Cerebellum (tissue), 5 donors: Measurements from ENCODE around the genes PRR23C and CLSTN2.

DNA sequence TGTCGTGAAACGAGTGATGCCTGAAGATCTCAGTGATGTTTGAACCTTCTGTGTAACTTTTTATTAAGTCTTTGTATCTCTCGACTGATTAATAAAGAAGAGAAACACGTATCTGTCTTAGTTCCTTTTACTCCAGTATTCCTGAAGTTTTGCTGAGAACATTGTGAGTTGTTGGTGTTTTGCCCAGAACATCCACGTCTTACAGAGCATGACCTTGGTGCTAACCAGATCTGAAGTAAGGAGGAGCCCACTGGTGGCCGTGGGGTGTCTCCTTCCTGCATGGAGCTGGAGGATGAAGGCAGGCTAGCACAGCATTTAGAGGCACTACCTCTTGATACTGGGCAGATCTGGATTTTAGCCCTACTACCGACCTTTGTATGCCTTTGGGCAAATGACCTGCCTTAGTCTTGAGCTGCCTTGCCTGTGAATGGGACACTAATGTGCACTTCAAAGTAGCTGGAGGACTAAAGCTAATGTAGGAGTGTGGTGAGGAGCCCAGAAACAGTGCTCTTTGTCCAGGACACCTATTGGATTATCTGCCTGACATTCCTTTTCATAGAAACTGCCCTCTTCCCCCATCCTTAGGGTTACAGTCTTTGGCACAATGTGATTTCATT lies 28.9 kb upstream of the ESYT3 start:
- PRO-cap, 3 experiments, result no peak in any of the 3 experiments
- RAMPAGE, long total RNA, result no peak

GRCh38 chr3:139044748-139044952 lies at the start of gene PRR23C:
Gene PRR23C (minus strand): TSS chr3:139044892.
- PRO-cap, 3 experiments, result no peak in any of the 3 experiments
- RAMPAGE, long total RNA, result no peak

DNA sequence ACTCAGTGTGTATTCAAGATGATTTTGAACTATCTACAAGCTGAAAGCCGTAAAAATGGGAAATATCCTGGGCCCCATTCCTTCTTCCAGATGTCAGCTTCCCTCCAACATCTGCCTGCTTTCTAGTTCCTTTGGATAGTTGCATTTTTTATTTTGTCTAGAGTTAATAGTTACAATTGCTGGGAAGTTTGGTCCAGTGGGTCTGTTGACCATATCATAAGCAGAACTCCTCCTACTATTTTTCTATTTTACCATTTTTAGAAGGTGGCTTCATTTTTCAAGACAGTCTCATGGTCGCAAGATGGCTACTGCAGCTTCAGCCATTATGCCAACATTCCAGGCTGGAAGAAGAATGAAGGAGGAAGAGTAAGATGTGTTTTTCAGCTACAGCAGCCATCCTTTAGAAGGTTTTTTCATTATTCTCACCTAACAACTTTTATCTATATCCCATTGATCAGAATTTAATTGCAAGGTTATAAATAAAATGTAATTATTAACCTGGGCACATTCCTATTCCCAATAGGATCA lies 127.4 kb upstream of the MRPS22 start:
- PRO-cap, 3 experiments, result no peak in any of the 3 experiments
- RAMPAGE, long total RNA, result no peak

DNA sequence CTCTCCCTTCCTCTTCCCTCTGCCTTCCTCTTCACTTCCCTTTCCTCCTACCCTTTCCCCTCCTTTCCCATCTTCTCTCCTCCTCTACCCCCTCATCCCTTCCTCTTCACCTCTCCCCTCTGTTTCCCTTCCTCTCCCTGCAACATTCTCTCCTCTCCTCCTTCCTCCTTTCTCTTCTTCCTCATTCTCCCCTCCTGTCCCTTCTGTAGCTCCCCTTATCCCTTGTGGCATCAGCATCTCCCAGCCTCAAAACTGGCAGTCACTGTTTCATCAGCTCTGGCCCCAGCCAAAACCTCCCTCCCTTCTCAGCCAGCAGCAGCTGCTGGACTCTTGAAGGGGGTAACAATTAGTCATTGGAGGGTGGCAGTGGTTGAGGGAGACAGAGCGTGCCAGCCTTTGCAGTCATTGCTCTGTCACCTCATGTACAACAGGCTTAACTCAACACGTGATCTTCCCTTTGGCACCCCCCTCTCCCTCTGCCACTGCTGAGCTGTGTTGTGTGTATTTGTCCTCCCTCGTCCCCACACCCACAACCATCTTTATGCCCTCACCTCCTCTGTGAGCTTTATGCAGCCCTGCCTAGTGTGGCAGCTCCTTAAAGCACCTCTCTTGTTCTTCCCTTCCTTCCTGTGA lies 28.3 kb downstream of the RBP2 start:
- PRO-cap, 3 experiments, result no peak in any of the 3 experiments
- RAMPAGE, long total RNA, result no peak

DNA sequence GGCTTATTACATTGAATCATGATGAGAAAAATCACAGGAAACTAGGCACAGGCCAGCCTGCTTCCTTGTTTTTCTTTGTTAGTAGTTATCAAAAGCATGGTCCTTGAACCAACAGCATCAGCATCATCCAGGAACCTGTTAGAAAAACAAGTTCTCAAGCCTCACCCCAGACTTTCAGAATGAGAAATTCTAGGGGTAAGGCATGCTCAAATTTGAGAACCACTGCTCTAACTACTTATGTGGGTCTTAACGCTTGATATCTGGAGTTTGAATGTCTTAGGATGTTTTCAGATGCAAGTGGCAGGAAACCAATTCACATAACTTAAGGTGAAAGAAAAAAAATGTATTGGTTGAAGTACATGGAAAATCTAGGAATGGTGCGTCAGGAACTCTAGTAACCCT lies 8.1 kb downstream of the RBP1 start:
- PRO-cap, 3 experiments, result no peak in any of the 3 experiments
- RAMPAGE, long total RNA, result no peak

DNA sequence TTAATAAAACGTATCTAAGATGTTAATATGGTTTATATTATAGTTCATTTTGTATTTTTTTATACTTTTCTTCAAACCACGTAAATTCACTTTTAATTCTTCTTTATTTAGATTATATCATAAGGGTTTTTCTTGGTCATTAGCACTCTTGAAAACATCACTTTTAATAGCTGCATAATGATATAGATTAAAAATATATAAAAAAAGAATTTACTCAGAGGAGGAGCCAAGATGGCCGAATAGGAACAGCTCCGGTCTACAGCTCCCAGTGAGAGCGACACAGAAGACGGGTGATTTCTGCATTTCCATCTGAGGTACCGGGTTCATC lies 51.2 kb upstream of the RBP1 start:
- PRO-cap, 3 experiments, result no peak in any of the 3 experiments
- RAMPAGE, long total RNA, result no peak

- PRO-cap, 3 experiments, result peak in 1 of 3 experiments; most common plus-strand start chr3:139935185 (in 1)
- RAMPAGE, long total RNA, result no peak
Observed at GRCh38 chr3:139934812-139935851, at the start of gene CLSTN2. Gene CLSTN2 (plus strand): TSS chr3:139935185.

GRCh38 chr3:139944461-139944881 lies 9.5 kb downstream of the CLSTN2 start:
- PRO-cap, 3 experiments, result no peak in any of the 3 experiments
- RAMPAGE, long total RNA, result no peak

DNA sequence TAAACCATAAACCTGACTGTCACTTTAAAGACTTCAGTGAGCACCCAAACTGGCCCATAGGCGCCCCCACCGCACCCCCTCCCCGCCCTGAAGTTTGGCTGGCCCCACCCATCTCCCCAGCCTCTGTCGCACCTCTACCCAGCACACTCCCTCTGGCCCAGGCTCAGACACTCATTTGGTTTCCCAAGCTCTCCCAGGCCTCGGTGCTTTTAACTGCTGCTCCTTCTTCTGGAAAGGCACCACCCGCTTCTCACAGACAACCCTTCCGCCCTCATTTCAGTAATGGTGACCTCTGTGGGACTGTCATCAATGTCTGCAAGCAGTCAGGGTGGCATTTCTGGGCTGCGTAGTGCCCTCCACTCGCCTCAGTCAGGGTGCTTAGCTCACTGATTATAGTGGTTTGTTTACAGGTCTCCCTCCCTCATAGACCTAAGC lies 367.6 kb upstream of the TRIM42 start:
- PRO-cap, 3 experiments, result no peak in any of the 3 experiments
- RAMPAGE, long total RNA, result no peak

DNA sequence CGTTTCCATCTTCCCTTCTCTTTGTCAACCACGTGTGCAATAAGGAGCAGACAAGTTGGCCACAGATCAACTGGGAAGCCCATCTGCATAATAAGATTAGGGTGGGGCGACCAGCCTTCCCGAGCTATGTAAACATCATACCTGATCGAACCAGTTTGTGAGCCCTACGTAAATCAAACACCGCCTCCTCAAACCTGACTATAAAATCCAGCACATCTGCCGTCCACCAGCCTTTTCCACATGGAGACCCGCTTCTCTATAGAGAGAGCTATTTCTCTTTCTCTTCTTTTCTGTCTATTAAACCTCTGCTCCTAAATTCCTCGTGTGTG lies 37.2 kb downstream of the TRIM42 start:
- PRO-cap, 3 experiments, result no peak in any of the 3 experiments
- RAMPAGE, long total RNA, result no peak

DNA sequence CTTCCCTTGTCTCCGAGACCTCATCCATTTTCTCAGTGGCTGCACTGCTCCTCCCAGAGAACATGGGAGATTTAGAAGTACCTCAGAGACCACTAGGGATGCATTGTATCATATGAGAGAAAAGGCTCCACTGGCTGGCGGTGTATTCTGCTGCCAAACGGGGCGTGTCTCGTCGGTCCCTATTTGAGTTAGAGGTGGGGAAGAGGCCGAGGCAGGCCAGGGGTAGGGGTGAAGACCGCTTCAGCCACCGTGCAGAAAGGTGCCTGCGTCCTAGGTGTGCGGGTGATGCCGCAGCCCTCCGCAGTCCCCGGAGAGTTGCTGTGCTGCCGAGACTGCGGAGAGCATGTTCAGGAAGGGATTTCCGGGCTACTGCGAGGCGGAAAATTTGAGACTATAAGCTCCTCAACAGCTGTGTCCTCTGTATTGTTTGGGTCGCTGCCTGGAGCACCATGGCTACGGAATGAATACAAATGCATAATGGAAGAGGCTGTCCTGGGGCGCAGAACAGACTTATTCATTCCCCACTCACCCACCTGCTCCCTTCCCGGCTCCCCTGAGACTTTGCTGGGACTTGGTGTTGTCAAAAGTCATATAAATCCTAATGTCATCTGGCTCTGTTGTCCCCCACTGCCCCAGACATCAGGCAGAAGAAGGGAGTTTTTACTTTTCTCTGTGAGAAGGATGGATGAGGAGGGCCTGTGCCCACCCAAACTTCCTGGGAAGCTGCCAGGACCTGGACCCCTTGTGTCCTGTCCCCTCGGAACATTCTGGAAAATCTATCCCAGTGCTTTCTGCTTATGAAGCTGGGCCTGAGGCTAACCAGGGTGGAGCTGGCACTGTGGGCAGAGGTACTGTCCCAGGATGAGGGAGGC lies 44.0 kb downstream of the SPSB4 start:
- PRO-cap, 3 experiments, result no peak in any of the 3 experiments
- RAMPAGE, long total RNA, result no peak

DNA sequence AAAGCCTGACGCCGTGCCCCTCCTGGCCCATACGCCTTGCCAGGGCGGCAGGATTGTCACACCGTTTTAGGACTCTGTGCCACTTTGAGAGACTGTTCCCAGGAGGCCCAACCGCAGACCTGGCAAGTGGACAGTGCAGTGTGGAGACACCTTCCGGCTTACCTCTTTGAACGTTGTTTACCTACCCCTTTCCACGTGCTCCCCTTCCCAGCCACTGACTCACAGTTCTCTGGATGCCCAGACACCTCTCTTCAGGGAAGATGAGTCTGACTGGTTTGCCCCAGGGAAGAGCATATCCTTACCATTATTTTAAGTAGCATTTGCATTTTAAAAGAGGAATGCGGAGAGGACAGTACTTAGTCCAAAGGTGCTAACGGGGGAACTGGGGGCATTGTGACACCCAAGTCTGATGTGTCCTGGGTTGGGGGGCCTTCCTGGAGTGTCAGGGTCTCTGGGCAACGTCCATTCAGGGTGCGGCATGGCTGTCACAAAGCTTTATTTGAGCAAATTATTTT lies 83.9 kb upstream of the PXYLP1 start:
- PRO-cap, 3 experiments, result no peak in any of the 3 experiments
- RAMPAGE, long total RNA, result no peak

- PRO-cap, 3 experiments, result no peak in any of the 3 experiments
- RAMPAGE, long total RNA, result no peak
Observed at GRCh38 chr3:141228316-141228852, 3.2 kb upstream of the PXYLP1 start.

DNA sequence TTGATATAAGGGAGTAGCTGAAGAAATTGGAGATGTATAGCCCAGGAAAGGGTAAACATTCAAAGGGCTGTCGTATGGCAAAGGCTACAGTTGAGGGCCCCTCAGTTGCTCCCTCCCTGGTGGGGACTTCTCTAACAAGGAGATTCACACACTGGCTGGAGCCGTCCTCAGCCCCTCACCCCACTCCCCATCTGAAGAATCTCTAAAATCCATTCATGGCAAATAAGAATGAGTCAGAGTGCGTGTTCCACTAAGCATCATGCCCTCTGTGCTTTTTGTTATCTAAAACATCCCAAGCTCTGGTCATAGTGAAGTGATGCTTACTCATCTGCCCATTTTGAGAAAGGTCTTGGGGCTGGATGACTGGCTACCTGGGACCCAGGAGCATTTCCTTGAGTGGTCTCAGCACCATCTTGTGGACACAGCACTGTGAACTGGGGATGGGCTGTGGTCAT lies 53.2 kb downstream of the ZBTB38 start:
- PRO-cap, 3 experiments, result no peak in any of the 3 experiments
- RAMPAGE, long total RNA, result no peak

DNA sequence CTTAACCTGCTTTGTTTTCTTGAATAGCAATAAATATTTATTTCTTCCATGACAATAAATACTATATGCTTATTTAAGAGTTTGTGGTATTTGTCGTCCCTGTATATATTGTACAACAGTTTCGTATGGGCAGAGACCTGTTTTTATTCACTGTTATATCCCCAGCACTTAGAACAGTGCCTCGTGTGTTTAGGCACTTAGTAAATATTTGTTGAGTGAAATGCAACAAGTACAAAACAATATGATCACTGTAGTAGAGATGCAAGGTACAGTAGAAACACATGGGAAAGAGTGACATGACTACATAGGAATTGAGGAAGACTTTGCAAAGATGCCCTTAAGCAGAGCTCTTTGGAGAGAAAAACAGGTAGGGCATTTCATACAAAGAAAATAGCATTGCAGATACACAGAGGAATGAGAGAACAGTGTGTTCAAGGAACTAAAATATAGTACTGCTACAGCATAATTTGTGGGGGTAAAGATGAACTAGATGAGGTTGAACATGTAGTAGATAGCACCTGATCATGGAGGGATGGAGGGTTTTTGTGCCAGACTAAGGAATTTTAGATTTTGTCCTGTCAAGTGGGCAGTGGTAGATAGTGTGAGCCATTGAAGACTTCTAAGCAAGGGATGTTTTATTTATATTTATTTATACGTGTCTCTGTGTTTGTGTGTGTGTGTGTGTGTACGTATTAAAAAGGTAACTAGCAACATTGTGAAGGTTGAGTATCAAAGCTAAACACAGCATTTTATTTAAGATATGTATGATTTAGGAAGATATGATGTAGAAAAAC lies 18.5 kb downstream of the RASA2 start:
- PRO-cap, 3 experiments, result no peak in any of the 3 experiments
- RAMPAGE, long total RNA, result no peak

- PRO-cap, 3 experiments, result no peak in any of the 3 experiments
- RAMPAGE, long total RNA, result no peak
Observed at GRCh38 chr3:141552917-141553725, 66.3 kb downstream of the RASA2 start.

DNA sequence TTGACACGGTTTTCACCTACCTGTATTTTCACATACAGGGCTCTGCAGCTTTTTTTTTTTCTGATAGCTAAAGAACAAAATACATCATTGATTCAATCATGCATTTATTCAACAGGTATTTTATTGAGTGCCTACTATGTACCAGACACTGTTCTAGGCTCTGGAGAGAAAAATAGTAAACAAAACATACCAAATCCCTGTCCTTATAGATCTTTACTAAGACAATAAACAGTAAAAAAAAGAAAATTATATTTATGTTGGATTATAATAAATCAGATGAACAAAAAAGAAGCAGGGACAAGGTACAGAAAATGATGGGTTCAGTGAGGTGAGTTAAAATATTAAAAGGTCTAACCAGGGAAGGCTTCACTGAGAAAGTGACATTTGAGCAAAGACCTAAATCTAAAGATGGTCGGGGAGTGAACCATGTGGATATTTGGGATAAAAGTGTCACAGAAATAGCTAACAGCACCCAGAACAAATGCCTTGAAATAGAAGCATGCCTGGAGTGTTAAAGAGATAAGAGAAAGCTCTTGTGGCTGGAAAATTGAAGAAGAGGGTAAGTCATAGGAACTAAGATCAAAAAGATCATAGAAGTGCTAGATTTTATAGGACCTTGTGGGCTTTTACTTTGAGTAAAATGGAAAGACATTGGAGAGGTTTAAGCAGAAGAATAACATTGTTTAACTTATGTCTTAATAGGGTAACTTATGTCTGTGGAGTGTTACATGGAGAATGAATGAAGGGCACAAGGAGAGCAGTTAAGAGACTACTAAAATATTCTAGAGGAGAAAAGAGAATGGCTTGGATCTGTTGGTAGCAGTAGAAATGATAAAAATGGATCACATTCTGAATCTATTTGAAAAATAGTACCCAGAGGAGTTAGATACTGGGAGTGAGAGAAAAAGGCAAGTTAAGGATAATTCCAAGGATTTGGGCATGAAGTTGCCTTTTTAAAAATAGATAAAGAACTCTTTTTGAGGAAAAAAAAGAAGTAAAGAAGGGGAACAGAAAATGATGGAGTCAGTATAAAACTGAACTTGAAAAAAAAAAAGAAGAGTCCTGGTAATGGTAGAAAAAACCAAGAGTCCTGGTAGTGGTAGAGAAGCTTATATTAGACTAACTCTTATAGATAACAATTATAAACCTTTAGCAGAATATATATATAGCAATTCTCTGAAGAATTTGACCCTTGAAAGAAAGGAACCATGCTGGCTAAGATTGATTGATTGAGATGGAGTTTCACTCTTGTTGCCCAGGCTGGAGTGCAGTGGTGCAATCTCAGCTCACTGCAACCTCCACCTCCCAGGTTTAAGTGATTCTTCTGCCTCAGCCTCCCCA lies 105.5 kb downstream of the RASA2 start:
- PRO-cap, 3 experiments, result no peak in any of the 3 experiments
- RAMPAGE, long total RNA, result no peak

DNA sequence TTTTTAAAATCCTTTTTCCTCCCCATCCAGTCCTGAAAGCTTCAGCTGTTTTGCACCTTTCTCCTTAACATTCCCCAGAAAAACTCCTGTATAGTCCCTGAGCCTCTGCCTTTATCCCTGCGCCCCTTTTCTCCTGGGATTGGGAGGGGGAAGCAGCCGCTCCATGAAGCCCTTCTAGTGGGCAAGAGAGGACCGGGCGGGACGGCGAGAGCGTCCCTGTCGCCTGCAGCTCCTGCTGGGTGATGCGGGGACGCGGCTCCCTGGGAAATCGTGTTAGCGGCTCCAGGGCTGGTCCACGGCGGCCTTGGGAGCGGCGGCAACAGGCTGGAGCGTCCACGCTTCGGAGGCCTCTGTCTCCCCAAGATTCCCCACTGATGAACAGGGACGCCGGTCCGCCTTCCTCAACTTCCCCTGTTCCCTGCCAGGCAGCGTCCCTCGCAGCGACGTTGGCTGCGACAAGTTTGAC lies 78.4 kb upstream of the RNF7 start:
- PRO-cap, 3 experiments, result no peak in any of the 3 experiments
- RAMPAGE, long total RNA, result no peak

GRCh38 chr3:141660150-141660485 lies 78.0 kb upstream of the RNF7 start:
- PRO-cap, 3 experiments, result no peak in any of the 3 experiments
- RAMPAGE, long total RNA, result no peak

GRCh38 chr3:141710926-141711274 lies 27.2 kb upstream of the RNF7 start:
- PRO-cap, 3 experiments, result no peak in any of the 3 experiments
- RAMPAGE, long total RNA, result no peak